Epidermal melanocyte (primary cell): ENCODE results near the genes PAF1 and PLEKHG2.

DNA sequence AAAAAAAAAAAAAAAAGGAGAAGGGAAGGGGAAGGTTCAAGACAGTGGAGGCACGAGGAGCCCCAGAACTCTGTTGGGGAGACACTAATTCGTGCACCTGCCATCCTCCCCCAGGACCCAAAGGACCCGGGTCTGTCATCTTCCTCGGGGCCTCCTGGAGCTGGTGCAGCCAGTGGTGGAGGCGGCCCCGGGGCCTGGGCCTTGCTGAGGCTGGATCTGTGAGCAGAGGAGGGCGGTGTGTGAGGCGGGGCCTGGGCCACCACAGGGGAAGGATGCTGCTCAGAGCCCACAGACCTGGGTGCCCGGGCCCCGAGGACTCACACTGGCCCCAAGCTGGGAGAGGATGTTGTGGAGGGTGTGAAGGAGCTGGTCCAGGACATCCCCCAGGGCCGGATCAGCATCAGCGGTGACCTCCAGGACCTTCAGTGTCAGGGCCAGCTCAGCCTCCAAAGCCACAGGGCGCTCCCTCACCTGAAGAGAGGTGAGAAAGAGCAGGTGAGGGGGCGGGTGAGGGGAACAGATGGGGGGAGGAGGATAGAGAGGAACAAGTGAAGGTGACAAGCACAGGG is 8.2 kb downstream of the IFNL3 start:
- RRBS: 50% methylated on average over 7 of the region's 14 CpGs

GRCh38 chr19:39347367-39348781 is 5.7 kb downstream of the SAMD4B start:
- RRBS: no CpG with 5 or more reads among the region's 8 CpGs

GRCh38 chr19:39351362-39352030 is 9.3 kb downstream of the SAMD4B start:
- RRBS: no CpG with 5 or more reads among the region's 3 CpGs

DNA sequence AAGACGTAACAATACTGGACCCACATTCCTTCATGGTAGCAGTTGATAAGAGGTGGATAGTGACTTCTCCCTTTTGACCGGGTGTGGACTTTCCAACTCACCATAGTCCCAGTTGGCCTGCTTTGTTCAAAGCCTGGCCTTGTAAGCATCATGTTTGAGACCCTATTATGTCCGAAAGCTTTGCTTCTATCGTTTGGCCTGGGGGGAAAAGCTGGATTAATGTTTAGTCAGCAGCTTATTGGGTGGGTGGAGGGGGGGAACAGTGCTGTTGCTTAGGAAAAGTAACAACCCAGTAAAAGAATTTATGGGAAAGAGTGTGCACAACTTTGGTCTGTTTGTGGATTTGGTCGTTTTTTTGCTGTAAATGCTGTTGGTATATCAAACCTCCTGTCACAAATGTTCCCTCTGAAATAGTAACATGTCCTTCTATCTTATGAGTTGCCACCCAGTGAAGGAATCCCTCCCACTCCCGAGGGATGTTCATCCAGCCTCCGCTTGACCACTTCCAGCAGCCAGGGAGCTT is 10.4 kb downstream of the SAMD4B start:
- RRBS: no CpG with 5 or more reads among the region's 7 CpGs

- RRBS: no CpG with 5 or more reads among the region's 13 CpGs
Measured at GRCh38 chr19:39353486-39354132, 11.4 kb downstream of the SAMD4B start.

DNA sequence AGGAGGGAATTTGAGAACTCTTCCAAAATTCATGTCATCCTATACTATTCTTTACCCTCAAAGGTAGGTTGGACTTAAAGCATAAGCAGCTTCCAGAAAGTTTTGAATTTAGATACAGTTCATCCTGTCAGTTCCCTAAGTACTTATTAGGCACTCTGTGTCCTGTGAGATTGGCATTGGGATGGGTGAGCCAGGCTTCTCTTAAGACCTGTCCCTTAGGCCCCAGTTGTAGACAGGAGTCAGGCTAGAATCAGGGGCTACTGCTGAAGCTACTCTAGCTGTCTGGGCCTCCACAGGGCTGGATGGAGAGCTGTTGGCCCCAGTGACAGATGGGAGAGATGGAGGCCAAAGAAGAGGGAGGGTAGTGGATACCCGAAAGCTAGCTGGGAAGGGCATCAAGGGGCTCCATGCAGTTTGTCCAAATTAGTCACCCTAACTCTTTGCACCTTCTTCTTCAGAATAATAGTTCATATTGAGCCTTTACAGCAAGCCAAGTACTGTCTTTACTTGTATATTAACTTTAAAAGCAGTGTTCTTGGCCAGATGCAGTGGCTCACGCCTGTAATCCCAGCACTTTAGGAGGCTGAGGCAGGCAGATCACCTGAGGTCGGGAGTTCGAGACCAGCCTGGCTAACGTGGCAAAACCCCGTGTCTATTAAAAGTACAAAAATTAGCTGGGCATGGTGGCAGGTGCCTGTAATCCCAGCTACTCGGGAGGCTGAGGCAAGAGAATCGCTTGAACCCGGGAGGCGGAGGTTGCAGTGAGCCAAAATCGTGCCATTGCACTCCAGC is 15.4 kb downstream of the SAMD4B start:
- RRBS: no CpG with 5 or more reads among the region's 11 CpGs

GRCh38 chr19:39380218-39381374 is 10.3 kb downstream of the PAF1 start:
- RRBS: no CpG with 5 or more reads among the region's 18 CpGs

GRCh38 chr19:39390419-39391279 is at the start of gene PAF1:
PAF1 (minus strand) TSS chr19:39391106.
- RRBS: 2% methylated on average over 8 of the region's 59 CpGs

GRCh38 chr19:39397207-39398220 is 6.3 kb downstream of the MED29 start:
- RRBS: no CpG with 5 or more reads among the region's 19 CpGs

DNA sequence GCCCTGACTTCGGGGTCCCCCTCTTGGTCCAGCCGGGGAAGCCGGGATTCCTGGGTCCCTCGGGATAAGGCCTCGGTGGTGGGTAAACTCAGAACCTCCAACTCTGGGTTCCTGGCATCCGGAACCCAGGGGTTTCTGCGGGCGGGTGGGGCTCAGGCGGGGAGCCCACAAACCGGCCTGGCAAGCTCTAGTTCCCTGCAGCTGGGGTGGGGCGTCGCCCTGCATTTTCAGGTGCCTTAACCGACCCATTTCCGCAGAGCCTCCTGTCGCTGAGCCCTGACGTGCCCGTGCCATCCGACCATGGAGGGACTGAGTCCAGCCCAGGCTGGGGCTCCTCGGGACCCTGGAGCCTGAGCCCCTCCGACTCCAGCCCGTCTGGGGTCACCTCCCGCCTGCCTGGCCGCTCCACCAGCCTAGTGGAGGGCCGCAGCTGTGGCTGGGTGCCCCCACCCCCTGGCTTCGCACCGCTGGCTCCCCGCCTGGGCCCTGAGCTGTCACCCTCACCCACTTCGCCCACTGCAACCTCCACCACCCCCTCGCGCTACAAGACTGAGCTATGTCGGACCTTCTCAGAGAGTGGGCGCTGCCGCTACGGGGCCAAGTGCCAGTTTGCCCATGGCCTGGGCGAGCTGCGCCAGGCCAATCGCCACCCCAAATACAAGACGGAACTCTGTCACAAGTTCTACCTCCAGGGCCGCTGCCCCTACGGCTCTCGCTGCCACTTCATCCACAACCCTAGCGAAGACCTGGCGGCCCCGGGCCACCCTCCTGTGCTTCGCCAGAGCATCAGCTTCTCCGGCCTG is 1.0 kb downstream of the ZFP36 start:
- RRBS: 8% methylated on average over 13 of the region's 46 CpGs

DNA sequence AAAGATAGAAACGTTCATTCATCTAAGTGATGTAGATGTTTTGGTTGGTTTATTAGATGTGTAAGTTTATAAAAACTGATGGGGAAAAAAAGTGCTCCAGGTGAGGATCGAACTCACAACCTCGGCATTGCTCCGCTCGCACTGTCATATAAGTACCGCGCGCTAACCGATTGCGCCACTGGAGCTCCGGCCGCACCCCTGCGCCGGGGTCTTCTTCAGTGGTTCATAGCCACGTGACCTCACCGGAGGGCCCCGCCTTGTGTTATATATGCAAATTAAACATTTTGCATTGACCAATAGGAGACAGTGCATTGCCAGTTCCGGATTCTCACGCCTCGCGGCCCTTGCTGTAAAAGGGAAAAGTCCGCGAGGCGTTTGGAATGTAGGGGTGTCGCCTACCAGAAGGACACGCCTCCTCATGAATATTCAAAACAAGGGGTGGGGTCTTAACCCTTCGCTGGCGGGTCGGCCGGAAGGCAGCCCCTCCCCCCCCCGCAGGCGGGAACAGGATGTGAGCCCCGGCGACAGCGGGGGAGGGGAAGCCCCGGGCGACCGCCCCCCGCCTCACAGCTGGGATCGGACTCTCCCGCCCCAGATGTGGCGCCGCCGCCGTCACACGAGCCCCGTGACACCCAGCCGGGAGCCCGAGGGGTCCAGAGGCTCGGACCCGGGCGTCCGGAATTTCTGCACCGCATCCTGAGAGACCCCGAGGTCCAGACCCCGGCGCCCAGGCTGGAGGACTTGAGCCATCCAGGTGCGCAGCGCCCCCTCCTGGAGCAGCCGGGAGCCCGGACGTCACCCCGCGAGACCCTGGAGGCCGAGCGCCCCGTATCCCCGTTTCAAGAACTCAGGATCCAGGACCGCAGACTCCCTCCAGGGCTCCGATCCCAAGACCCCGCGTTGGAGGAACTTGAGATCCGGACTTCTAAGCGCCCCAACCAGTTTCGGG is at the start of gene PLEKHG2:
PLEKHG2 (plus strand) TSS at position 594 of the 949 bp plus-strand sequence.
- RRBS: 3% methylated on average over 25 of the region's 75 CpGs

GRCh38 chr19:39453065-39453590 is 7.7 kb downstream of the SUPT5H start:
- RRBS: no CpG with 5 or more reads among the region's 13 CpGs

DNA sequence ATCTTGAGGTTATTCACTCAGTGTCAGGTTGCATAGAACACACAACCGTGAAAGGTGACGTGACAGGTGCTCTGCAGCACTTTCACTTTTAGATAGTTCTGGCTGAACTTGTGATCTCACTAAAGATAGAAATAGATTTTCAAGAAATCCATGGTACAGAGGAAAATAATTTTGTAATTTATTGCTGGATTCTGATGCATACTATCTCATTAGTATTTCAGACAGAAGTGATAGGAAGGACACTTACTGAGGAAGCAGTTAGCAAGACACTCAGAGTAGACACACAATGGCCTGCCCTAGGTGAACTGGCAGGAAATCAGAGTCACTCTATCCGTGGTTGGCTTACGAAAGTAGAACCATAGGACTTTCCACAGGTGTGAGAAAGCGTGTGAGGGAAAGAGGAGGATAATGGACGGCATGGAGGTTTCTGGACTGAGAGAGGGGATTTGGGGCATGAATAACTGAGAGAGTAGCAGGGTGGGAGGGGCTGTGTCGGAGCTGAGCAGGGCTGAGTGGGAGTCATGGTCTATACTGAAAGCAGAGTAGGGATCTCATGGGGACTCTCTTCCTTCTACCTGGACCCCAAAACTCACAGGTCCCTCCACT is 18.6 kb upstream of the EID2 start:
- RRBS: no CpG with 5 or more reads among the region's 7 CpGs

DNA sequence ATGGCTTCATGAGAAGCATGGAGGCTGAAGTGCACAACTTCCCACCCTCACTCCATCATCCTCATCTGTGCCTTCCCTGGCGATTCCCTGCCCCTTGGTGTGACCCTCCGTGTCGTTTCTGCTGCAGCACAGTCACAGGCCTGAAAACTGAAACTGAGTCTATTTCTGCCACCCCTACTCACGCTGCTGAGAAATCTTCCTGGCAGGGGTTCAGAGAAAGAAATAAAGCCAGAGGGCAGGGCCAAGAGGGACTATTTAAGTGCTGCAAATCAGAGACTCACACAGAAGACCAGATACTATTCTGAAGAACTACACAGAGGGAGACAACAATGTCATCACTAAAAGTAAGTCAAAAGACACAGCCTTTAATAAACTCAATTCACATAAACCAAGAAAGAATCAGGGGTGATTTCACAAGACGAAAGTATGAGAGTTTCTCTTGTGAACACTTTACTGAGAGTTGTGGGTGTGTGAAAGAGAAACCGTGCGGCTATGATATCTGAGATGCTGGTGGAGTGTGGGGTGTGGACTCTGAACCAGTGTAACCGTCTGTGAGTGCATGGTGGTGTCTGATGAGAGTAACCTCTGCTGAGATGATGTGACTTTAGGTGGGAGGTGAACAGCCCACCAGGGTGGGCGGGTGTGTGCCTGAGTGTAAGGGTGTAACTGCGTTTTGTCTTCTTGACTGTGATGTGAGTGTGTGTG is 23.5 kb downstream of the LGALS16 start:
- RRBS: no CpG with 5 or more reads among the region's 10 CpGs

DNA sequence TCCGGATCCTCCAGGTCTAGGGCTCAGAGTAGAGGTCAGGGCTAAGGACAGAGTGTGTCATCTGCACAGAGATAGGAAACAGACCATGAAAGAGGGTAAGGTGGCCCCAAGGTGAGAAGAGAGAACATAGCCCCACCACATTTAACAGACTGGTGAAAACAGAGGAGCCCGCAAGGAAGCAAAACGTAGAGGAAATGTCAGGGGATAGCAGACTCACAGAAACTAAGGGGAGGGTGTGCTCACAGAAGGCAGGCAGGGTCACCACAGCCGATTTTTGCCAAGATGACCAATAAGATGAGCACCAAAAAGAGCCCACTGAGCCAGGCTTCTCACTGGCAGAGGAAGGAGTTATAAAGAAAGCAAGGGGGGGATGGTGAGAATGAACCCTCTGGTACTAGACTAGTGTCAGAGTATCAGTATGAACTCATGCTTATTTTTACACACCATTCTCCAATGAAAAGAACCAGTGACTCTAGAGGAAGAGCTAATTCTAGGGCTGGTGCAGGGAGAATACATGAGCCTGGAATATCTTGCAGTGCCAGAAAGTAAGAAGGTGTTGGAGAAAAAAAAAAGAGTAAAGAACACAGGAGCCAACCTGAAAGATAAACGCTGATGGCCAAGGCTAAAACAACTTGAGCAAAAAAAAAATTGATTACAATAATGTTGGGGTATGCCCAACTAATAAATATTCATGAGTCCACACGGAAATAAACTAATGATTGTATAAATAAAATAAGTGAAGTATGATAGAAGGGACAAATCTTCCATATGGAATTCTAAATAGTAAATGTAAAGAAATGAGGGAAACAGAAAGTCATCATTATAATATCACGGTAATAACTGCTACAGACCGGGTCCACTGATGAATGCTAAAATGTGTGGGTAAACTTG is 17.3 kb downstream of the DYRK1B start:
- RRBS: no CpG with 5 or more reads among the region's 8 CpGs

DNA sequence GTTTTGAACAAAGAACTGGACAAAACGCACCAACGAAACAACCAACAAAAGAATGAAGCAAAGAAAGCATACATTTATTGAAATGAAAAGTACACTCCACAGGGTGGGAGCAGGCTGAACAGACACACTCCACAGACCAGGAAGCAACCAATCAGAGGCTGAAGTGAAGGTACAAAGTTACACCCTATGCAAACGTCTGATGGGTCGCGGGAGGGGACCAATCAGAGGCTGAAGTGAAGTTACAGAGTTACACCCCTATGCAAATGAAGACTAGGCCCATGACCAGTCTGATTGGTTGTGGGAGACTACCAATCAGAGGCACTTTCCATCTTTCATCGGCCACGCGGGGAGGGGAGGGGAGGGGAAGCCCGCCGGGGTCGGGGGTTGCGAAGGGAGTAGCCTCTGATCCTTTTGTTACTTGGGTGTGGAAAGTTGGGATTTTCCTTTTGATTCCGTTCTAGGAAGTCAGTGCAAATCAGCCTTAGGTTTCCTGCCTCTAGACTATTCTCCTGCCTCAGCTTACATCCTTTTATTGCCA is 12.4 kb upstream of the FBL start:
- RRBS: 29% methylated on average over 4 of the region's 13 CpGs

- RRBS: no CpG with 5 or more reads among the region's 25 CpGs
Measured at GRCh38 chr19:39917937-39918628, 52.9 kb upstream of the PSMC4 start.

DNA sequence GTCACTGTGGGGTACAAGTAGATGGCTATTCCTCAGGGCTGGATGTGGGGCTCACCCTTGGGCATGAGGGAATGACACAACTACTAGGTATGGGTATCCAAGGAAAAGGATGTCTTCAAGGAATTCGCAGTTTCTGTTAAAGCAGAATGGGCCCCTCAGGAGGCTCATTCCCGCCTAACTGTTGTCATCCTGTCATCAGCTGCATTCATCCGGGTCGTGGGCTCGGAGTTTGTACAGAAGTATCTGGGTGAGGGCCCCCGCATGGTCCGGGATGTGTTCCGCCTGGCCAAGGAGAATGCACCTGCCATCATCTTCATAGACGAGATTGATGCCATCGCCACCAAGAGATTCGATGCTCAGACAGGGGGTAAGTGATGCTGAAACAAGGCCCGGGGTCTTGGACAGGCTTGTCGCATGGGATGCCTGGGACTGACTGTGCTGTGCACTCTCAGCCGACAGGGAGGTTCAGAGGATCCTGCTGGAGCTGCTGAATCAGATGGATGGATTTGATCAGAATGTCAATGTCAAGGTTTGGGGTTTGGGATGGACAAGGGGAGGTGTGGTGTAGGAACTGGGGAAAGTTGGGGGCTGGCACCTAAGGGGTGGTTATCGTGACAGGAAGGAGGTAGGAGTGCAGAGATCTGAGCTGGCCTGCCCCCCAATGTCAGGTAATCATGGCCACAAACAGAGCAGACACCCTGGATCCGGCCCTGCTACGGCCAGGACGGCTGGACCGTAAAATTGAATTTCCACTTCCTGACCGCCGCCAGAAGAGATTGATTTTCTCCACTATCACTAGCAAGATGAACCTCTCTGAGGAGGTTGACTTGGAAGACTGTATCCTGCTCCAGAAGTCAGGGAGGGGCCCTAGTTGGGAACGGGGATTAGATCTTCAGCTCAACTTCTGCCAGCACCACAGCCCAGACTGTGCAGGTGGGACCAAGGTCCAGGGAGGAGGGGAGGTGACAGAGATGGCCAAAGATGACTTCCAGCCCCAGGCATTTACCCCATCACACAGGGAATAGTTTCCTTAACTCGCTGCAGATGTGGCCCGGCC is 9.0 kb downstream of the PSMC4 start:
- RRBS: 97% methylated on average over 5 of the region's 24 CpGs

GRCh38 chr19:40143630-40143924 is 47.6 kb upstream of the MAP3K10 start:
- RRBS: no CpG with 5 or more reads among the region's 4 CpGs

DNA sequence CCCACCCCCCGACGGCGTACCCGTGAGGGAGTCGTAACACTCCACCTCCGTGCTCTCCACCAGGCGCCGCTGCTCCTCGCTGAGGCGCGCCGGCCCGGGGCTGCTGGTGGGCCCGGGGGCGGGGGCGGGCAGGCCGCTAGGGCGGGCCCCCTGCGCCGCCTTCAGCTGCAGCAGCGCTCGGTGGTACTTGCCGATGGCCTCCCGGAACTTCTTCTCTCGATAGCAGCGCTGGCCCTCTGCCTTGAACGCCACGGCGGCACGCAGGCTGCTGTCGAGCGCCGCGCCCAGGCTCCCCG is 301 bp downstream of the TTC9B start:
- RRBS: 1% methylated on average over 11 of the region's 35 CpGs